ENCODE data around the gene RANBP9.

DNA sequence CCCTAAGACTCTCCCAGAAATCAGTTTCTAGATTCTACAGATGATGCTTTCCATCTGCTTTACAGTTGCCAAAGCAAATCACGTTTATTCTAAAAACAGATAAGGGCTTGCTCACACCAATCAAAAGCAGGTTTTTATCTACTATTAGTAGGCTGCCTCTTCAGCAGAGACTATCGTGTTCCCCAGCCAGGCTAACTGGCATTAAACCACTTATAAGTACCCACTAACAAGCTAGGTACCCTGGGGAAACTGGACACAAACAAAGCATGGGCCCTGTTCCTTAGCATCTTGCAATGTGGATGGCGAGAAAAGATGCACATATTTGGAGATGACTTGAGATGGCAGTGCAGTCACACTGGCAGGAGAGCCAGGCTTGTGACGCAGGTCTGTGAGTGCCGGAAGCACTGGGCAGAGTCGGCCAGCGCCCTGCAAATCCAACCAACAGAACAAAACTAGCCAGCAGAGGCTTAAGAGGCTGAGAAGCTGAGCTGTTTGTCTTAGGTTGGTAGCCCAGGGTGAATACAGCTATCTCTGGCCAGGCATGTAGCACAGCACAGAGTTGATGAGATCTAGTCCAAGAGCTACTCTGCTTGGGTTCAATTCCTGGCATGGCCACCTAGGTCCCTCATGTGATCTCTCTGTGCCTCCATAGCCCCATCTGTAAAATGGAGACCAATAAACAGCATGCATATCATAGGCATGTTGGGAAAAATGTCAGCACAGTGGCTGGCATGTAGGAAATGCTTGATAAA, 73.3 kb downstream of the GFOD1 start:
- RRBS: no CpG with 5 or more reads among the region's 7 CpGs

- RRBS: no CpG with 5 or more reads among the region's 1 CpG
Measured at GRCh38 chr6:13425512-13425855, 61.9 kb downstream of the GFOD1 start.

GRCh38 chr6:13432733-13433178, 54.6 kb downstream of the GFOD1 start:
- RRBS: no CpG with 5 or more reads among the region's 1 CpG

DNA sequence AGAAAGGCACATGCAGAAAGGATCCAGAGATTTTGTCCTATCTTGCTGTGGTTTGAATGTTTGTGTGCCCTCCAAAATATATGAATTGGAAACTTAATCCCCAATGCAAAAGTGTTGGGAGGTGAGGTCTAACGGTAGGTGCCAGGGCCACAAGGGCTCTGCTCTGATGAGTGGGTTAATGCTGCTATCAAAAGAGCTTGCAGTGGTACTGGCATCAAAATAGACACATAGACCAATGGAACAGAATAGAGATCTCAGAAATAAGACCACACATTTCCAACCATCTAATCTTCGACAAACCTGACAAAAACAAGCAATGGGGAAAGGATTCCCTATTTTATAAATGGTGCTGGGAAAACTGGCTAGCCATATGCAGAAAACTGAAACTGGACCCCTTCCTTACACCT, 28.5 kb downstream of the GFOD1 start:
- RRBS: no CpG with 5 or more reads among the region's 2 CpGs

DNA sequence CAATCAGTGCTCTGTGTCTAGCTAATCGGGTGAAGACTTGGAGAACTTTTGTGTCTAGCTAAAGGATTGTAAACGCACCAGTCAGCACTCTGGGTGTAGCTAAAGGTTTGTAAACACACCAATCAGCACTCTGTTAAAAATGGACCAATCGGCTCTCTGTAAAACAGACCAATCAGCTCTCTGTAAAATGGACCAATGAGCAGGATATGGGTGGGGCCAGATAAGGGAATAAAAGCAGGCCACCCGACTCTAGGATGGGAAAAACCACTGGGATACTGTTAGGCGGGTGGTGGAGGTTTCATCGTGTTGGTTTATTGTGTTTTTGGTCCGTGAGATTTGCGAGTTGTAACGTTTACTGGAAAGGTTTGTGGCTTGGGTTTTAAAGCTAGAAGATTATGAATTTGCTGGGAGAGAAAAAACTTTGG, 25.5 kb upstream of the GFOD1 start:
- RRBS: no CpG with 5 or more reads among the region's 9 CpGs

GRCh38 chr6:13528629-13529066, 41.2 kb upstream of the GFOD1 start:
- RRBS: no CpG with 5 or more reads among the region's 3 CpGs

DNA sequence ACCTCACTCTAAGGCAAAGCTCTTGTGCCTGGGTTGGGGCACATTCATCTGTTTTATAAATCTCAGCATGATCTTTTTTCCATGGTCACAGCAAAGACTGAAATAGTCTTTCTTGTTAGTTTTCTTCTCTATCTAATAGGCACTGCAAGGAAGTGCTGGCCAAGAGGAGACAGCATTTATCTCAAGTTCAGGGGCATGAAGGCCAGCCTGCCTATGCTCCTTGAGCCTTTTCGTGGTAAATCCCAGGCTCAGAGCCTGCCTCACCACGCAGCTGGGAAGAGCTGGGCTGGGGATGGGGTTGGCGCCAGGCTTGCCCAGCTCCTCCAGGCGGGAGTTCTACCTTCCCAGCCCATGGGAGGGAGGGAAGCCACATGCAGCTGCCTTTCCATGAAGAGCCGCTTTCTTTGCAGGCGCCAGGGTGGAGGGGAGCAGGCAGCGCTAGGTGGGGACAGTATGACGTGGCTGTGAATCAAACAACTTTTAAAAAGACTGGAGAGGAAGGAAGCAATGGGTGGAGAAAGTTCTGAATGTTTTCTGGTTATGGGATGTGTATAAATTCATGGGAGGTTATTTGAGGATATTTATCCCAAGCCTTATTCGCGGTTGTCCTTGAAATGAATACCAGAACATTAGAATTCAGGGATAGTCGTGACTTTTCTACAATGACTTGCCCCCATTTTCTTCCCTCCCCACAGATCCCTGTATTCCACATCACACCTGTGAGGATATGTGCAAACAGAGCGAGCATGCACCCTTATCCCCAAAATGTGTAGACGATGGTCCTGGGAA, 19.4 kb upstream of the SIRT5 start:
- RRBS: no CpG with 5 or more reads among the region's 13 CpGs

- RRBS: no CpG with 5 or more reads among the region's 2 CpGs
Measured at GRCh38 chr6:13559946-13560349, 14.5 kb upstream of the SIRT5 start.

DNA sequence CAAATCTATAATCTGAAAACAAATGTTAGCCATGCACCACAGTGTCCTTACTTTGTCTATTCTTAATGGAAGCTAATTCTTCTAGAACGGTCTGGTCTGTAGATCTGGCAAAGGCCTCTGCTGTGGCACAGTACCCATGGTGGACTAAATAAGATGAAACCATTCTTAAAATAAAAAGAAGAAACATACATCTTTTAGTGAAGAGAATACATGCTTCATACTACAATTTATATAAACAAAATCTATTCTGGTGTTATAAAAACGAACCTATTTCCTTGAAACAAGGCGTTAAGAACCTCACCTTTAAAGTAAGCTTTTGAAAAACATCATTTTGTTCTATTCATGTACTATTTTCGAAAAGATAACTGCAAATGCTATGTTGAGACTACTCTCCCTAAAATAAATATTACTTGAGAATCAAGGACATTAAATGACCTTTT, 27.3 kb downstream of the NOL7 start:
- RRBS: no CpG with 5 or more reads among the region's 4 CpGs

GRCh38 chr6:13696496-13696992, 15.1 kb downstream of the RANBP9 start:
- RRBS: no CpG with 5 or more reads among the region's 5 CpGs

DNA sequence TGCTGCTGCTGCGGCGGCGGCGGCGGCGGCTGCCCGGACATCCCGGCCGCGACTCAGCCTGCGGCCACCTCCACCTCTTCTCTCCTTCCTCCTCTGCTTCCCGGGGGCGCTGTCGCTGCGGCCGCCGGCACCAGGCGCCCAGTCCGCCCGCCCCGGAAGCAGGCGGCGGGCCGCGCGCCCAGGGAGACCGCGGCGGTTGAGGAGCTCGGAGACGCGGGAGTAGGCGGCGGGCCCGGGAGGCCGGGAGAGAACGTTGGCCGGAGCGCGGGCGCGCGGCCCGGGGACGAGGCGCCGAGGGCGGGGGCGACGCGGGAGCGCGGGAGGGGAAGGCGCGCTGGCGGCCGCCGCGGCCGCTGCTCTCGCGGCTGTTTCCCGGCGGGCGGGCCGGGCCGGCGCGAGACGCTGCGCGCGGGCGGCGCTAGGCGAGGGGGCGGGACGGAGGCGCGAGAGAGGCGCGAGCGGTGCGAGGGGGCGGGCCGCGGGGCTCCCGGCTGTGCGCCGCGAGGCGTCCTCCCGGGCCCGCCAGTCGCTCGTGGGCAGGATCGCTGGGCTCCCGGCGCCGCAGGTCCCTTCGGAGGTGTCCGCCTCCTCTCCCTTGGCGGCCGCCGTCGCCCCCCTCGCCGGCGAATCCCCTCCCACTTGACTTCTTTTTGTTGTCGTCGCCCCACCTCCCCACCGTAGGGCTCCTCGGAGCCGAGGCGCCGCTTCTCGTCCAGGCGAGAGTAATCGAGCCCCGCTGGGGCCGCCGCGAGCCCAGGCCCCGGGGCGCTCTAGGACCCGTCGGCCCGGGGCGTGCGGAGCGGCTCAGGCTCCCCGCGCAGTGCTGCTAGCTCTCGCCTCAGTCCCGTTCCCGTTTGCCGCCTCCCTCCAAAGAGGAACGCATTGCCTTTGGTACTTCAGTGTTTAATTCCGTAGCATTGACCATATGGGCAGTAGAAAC, at the start of gene RANBP9:
RANBP9 (minus strand) TSS at position 371 of the 940 bp plus-strand sequence.
- RRBS: 1% methylated on average over 72 of the region's 139 CpGs

DNA sequence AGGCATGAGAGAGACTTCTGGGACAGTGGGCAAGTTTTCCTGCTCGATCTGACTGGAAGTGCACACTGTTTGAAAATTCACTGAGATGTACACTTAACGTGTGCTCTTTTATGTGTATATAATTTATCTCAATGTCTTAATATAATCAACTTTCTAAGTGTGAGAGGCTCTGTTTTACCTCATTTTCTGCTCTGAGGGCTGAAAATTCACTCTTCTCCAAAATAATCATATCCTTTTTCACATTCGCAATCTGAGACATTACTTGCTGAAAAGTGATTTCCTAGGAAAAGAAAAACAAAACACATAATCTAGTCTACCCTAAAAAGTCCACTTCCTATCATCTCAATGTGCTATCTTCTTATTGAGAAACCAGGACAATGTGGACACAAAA, 13.3 kb downstream of the MCUR1 start:
- RRBS: no CpG with 5 or more reads among the region's 3 CpGs

GRCh38 chr6:13813383-13814389, 671 bp downstream of the MCUR1 start:
- RRBS: 1% methylated on average over 52 of the region's 92 CpGs

DNA sequence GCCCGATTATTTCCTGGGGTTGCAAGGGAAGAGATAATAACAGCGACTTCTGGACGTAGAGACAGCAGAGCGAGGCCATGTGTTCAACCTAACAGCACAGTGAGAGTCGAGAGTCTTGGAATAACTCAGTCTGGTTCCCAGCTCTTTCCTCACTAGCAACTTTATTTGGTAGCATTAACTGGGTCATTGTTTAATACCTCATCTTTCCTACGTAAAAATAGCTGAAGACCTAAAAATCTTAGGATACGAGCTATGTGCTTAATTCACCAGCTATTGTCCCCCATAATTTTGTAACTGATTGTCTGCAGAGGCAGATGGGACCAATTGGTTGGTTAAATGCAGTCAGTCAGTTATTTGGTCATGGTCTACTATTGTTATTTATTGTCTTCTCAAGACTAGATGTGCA, 21.3 kb downstream of the CD83 start:
- RRBS: no CpG with 5 or more reads among the region's 7 CpGs

- RRBS: no CpG with 5 or more reads among the region's 4 CpGs
Measured at GRCh38 chr6:14151020-14151584, 33.5 kb downstream of the CD83 start.

GRCh38 chr6:14299023-14299455, 181.5 kb downstream of the CD83 start:
- RRBS: no CpG with 5 or more reads among the region's 9 CpGs

- RRBS: no CpG with 5 or more reads among the region's 13 CpGs
Measured at GRCh38 chr6:14431258-14432241, 314.0 kb downstream of the CD83 start.

DNA sequence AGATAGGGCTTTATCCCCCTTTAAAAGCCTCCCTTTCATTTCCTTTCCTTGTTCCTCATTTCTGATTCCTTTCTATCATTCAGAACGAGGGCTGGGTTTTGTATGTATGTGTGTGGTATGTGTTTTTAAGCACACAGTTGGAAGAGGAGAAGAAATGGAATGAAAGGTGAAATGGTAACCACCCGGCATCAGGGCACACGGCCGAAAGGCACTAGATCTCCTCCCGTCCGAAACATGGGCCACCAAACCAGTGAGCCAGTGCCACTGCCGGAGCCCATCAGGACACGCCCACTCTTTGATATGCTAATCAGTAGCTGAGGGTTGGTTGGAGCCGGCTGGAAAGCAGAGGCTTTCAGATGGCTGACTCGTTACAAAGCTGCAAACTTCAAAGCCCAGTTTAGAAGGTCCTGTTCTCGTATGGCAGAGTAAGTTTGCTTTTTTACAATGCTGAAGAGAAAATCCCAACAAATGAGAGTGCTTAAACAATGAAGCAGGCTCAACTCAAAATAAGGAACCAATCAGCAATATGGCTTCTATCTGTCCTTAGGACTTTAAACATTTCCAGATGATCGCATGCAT, 228.5 kb upstream of the JARID2 start:
- RRBS: 2% methylated on average over 6 of the region's 12 CpGs

GRCh38 chr6:15089480-15090713, 156.0 kb upstream of the JARID2 start:
- RRBS: no CpG with 5 or more reads among the region's 20 CpGs

GRCh38 chr6:15299481-15300297, 53.8 kb downstream of the JARID2 start:
- RRBS: no CpG with 5 or more reads among the region's 9 CpGs

All from CMK (cell line).